ENCODE data around the genes ZNF708, ZNF493, ZNF100 and ZNF681.

- PRO-cap, 3 experiments = no peak in any of the 3 experiments
Observed at GRCh38 chr19:21286669-21287166, 42.5 kb downstream of the ZNF708 start.

DNA sequence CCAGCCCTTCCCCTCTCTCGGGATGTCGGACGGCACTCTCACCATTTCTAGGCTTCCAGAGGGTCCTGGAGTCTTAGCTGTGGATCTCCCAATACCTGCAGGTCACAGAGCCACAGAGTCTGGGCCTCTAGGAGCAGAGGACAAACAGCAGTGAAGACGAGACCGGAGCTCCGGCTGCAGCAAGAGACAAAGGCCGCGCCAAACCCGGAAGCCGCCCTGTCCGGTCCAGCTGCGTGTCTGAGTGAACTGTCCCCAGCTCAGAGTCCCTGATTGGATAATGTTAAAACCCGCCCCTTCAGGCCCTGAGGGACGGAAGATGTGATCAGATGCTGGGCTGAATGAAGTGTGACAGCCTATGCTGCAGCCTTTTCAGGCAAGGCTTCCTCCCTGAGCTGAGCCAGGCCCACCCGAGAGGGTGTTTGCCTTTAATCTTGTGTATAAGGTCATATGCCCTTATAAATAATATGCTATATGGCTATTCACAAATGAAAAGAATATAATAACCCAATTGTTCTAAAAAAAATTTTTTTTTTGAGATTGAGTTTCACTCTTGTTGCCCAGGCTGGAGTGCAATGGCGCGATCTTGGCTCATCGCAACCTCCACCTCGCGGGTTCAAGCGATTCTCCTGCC lies at the start of gene ZNF708:
ZNF708 (minus strand) TSS at position 243 of the 631 bp plus-strand sequence.
- PRO-cap, 3 experiments = peak in 3 of 3 experiments; most common plus-strand start position 337 of the sequence (in 1); most common minus-strand start position 243 of the sequence (in 3)

- PRO-cap, 3 experiments = peak in 3 of 3 experiments; most common plus-strand start chr19:21397133 (in 3); most common minus-strand start chr19:21396969 (in 1)
Observed at GRCh38 chr19:21396834-21397998, at the start of gene ZNF493. Gene ZNF493, plus strand, starts transcription at chr19:21397133.

DNA sequence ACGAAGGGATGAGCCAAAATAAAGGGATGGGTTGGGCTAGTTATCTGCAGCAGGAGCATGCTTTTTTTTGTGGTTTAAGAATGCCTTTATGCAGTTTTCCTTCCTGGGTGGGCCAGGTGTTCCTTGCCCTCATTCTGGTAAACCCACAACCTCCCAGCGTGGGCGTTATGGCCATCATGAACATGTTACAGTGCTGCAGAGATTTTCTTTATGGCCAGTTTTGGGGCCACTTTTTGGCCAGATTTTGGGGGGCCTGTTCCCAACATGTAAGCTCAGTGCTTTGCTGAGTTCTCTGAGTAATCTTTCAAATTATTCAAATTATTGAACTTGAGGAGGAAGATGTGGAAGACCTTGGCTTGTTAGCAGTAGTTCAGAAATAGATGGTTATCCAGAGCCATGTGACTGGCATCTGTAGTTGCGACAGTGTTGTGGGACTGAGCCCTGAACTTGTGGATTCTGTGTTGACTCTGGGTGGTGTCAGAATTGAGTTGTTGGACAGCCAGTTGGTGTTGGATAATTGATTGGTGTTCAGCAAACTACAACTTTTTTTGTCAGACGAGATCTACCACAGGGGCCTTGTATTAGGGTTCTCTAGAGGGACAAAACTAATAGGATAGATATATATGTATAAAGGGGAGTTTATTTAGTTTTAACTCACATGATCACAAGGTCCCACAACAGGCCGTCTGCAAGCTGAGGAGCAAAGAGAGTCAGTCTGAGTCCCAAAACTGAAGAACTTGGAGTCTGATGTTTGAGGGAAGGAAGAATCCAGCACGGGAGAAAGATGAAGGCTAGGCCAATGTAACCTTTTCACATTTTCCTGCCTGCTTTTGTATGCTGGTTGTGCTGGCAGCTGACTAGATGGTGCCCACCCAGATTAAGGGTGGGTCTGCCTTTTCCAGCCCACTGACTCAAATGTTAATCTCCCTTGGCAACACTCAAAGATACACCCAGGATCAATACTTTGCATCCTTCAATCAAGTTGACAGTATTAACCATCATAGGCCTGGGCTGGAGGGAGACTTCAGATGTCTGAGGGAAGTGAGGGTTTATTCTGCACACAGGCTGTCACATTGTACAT lies 22.2 kb downstream of the ZNF493 start:
- PRO-cap, 3 experiments = no peak in any of the 3 experiments

DNA sequence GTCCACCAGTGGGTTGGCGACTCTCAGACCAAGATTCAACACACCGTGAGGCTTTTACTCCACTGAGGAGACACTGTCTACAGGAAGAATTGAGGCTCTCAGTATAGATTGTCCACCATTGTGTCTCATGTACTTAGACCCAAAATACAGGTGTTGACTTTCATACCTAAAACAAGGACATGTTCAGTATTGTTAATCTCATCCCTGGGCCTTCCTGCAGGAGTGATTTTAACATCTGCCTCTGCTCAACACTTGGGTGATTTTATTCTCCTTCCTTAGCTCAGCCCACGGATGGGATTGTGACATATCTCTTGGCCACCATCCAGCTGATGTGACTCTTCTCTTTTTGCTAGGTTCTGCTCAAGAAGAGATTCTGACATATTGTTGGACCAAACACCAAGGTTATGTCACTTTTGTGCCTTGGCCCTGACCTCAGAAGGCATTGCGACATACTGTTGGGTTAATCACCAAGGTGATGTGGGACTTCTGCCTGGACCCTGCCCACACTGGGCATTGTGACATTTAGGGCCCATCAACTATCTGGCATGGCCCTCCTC lies 88.4 kb downstream of the ZNF429 start:
- PRO-cap, 3 experiments = no peak in any of the 3 experiments

DNA sequence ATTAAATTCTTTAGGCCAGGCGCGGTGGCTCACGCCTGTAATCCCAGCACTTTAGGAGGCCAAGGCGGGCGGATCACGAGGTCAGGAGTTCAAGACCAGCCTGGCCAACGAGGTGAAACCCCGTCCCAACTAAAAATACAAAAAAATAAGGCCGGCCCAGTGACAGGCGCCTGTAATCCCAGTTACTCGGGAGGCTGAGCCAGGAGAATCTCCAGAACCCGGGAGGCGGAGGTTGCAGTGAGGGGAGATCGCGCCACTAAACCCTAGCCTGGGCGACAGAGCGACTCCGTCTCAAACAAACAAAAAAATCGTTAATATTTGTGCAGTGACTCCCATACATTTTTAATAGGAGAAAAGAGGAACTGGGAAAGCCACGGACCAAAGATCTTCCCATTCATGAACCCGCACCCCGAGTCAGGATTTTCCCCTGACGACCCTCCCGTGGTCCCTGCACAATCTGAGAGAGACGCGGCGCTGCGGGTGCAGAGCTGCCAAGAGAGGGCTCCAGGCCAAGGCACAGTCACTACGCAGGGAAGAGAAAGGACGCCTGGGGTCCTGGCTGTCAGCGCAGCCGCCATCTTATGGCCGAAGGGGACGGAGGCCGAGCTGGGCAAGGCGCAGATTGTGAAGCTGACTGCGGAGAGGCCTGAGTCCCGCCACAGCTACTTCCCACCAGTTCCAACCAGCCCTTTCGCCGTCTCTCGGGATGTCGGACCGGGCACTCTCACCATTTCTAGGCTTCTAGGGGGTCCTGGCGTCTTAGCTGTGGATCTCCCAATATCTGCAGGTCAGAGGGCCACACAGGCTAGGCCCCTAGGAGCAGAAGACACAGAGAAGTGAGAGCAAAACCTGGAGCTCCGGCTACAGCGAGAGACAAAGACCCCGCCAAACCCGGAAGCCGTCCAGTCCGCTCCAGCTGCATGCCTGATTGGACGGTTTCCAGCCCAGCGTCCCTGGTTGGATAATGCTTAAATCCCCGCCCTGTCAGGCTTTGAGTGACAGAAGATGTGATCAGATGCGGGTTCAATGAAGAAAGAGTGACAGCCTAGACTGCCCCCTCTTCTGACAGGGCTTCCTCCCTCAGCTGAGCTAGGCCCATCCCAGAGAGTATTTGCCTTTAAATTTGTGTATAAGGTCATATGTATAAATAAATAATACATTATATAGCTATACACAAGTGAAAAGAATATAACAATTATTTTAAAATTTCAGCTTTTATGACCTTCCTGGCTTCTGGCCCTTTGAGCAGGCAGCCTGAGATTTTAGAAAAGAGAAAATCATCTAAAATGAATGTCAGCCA lies at the start of gene ZNF100:
ZNF100 (minus strand) TSS at position 881 of the 1,300 bp plus-strand sequence.
- PRO-cap, 3 experiments = peak in 3 of 3 experiments; most common plus-strand start position 1,026 of the sequence (in 2); most common minus-strand start position 881 of the sequence (in 2)

DNA sequence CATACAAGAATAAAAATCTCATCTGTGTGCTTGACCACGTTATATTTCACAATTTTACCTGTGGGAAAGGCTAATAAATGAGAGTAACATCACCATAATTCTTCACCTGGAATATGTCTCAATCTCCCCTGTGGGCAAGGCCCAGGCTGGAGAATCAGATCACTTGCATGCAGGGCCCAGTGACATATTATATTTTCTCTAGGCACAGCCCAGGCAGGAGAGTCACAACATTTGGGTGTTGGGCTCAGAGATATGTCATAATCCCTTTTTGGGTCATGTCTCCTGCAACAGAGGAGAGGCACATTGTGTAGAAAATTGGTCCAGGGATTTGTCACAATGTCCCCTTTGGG lies 17.8 kb upstream of the ZNF208 start:
- PRO-cap, 3 experiments = no peak in any of the 3 experiments

DNA sequence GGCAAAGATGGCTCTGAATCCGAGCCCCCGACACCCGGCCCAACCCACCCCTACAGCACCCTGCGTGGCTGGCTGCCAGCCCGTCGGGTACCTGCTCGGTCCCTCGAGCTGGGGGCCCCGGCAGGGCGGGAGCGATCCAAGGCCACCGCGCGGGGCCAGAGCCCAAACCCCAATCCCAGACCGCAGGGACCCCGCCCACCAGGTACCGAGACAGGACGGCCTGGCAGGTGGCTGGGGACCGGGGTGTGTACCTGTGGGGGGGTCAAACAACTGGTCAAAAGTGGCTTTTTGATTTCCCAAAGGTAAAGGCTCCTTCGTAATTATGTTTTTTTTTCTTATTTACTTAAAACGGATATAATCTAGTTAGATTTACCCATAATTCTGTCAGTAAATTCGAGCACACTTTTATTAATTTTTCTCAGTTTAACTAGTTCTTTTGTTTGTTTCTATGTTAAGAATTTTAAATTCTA lies 6.4 kb upstream of the ZNF98 start:
- PRO-cap, 3 experiments = peak in 2 of 3 experiments; most common minus-strand start position 175 of the sequence (in 2)

- PRO-cap, 3 experiments = no peak in any of the 3 experiments
Observed at GRCh38 chr19:22619471-22619883, 14.6 kb upstream of the ZNF492 start.

DNA sequence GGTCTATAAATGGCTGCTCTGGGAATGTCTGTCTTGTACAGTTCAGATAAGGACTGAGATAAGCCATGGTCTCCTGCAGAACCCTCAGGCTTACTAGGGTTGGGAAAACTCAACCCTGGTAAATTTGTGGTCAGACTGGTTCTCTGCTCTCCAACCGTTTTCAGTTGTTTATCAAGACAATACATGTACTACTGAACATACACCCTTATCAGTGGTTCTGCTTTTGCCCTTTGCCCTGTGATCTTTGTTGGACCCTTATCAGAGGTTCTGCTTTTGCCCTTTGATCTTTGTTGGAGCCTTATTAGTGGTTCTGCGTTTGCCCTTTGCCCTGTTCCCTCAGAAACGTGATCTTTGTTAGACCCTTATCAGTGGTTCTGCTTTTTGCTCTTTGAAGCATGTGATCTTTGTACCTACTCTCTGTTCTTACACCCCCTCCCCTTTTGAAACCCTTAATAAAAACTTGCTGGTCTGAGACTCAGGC lies 37.2 kb downstream of the ZNF675 start:
- PRO-cap, 3 experiments = no peak in any of the 3 experiments

- PRO-cap, 3 experiments = no peak in any of the 3 experiments
Observed at GRCh38 chr19:23666065-23666629, 20.9 kb downstream of the ZNF675 start.

DNA sequence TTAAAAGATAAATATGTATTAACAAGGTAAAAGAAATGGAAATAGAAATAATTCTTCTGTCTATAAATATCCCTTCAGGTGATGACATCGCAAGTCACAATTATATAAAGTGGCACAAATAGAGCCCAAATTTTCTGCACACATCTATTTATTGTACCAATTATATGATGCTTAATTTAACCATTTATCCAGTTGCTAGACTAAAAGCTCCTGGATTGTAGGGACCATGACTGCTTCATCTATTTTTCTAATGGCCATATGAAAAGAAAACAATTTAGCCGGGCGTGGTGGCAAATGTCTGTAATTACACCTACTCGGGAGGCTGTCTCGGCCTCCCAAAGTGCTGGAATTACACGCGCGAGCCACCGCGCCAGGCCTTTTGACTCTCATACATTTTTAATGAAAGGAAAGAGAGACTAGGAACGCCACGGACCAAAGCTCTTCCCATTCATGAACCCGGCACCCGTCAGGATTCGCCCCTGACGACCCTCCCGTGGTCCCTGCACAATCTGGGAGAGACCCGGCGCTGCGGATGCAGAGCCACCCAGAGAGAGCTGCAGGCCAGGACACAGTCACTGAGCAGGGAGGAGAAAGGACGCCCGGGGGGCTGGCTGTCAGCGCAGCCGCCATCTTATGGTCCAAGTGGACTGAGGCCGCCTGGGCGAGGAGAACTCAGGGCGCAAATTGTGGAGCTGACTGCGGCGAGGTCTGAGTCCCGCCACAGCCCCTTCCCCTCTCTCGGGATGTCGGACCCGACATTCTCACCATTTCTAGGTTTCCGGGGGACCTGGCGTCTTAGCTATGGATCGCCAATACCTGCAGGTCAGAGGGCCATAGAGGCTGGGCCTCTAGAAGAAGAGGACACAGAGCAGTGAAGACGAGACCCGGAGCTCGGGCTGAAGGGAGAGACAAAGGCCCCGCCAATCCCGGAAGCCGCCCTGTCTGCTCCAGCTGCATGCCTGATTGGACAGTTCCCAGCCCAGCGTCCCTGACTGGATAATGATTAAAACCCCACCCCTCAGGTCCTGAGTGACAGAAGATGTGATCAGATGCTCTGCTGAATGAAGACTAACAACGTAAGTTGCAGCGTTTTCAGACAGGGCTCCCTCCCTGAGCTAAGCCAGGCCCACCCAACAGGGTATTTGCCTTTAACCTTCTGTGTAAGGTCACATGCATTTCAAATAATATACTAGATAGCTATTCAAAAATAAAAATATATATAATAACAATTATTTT lies at the start of gene ZNF681:
ZNF681 (minus strand) TSS at position 910 of the 1,236 bp plus-strand sequence.
- PRO-cap, 3 experiments = peak in 3 of 3 experiments; most common plus-strand start position 399 of the sequence (in 3); most common minus-strand start position 910 of the sequence (in 3)

GRCh38 chr19:24019319-24019771 lies 67.6 kb upstream of the ZNF254 start:
- PRO-cap, 3 experiments = peak in 3 of 3 experiments; most common minus-strand start chr19:24019492 (in 2)

DNA sequence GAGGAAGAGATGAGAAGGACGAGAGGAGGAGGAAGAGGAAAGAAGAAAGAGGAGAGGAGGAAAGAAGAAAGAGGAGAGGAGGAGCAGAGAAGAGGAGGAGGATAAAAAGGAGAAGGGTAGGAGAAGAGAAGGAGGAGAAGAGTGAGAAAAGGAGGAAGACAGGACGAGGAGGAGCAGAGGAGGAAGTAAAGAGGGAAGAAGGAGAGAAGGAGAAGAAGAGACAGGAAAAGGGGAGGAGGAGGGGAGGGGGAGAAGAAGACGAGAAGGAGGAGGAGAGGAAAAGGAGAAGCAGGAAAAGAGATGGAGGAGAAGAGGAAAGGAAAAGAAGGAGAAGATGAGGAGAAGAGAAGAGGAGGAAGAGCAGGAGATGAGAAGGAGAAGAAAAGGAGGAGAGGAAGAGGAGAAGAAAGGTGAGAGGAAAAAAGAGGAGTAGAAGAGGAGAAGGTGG lies 92.6 kb downstream of the ZNF254 start:
- PRO-cap, 3 experiments = no peak in any of the 3 experiments

DNA sequence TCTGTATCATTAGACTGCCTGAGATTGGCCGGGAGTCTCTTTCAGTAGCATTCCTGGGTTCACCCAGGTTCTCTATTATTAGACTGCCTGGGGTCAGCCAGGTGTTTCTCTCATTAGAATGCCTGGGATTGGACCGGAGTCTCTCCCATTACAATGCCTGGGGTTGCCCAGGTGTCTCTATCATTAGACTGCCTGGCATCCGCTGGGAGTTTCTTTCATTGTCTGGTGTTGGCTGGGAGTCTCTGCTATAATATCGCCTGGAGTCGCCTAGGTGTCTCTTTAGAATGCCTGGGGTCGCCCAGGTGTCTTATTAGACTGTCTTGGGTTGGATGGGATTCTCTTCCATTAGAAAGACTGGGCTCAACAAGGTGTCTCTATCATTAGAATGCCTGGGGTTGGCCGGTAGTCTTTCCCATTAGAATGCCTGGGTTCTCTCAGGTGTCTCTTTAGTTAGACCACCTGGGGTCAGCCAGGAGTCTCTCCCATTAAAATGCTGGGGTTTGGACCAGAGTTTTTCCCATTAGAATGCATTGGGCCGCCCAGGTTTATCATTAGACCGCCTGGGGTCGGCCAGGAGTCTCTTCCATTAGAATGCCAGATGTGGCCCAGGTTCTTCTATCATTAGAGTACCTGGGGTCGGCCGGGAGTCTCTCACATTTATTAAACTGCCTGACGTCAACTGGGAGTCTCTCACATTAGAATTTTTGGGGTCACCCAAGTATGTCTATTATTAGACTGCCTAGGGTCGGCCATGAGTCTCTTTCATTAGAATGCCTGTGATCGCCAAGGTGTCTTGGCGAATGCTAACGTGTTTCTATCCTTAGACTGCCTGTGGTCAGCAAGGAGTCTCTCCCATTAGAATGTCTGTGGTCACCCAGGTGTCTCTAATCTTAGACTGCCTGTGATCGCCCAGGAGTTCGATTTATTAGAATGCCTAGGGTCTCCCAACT lies 1444.8 kb downstream of the UQCRFS1 start:
- PRO-cap, 3 experiments = no peak in any of the 3 experiments

- PRO-cap, 3 experiments = no peak in any of the 3 experiments
Observed at GRCh38 chr19:28608435-28609850, 604.0 kb downstream of the UQCRFS1 start.

GRCh38 chr19:29606444-29606889 lies 384 bp downstream of the POP4 start:
- PRO-cap, 3 experiments = no peak in any of the 3 experiments

DNA sequence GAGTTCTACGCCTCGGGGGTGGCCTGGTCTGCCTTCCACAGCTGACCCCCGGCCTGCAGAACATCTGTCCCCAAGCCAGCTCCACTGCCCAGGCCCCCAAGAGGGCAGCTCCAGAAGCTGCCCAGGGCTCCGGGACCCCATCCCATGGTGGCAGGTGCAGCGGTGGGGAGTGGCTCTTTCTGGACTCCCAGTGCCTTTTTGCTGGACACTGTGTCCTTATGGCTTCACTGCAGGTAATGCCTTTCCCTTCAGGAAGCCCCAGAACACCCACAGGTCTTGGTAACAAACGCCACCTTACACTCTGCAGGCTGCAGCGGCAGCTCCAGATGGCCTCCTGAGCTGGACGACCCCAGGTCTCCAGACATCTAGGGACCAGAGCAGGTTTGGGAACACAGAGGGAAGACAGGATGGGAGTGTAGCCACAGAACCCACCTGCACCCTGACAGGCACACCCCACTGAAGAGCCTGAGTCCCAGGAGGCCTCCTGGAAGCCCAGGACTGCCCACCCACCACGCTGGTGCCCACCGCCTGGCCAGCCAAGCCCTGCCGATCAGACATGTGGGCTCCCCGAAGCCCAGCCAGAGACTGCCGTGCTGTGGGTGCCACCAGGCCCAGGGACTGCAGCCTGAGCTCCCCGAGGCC lies 9.5 kb downstream of the PLEKHF1 start:
- PRO-cap, 3 experiments = no peak in any of the 3 experiments

- PRO-cap, 3 experiments = no peak in any of the 3 experiments
Observed at GRCh38 chr19:29706378-29707218, 8.5 kb downstream of the C19orf12 start.

GRCh38 chr19:29941599-29942063 lies 408 bp upstream of the URI1 start:
- PRO-cap, 3 experiments = no peak in any of the 3 experiments